Epithelial cell of esophagus (primary cell): ENCODE data around the gene SLC43A2.

DNA sequence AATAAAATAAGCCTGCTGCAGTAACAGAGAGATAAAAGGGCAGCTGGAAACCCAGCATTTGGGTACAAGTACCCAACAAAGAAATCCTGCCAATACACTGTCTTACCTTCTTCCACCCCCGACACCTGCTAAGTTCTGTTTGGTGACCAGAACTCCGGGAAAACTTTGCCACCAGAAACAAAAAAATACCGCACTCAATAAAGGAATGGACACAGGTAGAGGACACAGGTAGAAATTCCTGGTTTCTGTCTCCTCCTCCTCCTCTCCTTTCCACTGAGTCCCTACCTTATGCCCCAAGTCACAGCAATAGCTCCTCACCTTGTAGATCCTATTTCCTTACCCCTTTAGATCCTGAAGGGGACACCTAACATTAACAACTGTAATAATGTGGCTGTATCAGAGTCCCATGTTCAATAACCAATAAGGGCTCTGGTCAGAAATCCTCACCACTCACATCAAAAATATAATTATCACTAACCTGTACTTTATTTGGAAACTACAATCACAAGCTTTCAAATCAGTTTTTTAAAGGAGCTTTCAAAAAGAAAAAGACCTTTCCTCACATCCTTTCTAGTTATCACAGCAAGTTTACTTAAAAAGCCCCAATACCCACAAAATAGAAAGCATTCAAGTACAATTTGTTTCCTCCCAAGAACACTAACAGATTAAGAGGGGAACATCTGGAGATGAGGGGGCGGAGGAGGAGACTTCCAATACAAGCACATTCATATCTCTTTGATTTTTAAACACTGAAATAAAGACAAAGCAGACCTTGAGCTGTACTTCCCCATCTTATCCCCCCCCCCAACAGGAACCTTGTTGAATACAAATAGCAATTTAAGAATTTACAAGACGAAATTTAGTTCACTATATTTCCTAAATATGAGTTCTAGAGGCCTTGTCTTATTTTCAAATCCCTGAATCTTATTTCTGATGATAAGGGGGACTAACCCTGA is 2.2 kb downstream of the YWHAE start:
- RRBS: no CpG with 5 or more reads among the region's 5 CpGs

- RRBS: no CpG with 5 or more reads among the region's 20 CpGs
These were observed 1.3 kb downstream of the YWHAE start for GRCh38 chr17:1398572-1399291.

- RRBS: no CpG with 5 or more reads among the region's 13 CpGs
These were observed 12.5 kb upstream of the YWHAE start for GRCh38 chr17:1412496-1413004.

- RRBS: 62% methylated on average over 7 of the region's 22 CpGs
These were observed 11.9 kb upstream of the CRK start for GRCh38 chr17:1467802-1468379.

GRCh38 chr17:1485900-1486390 is 6.5 kb downstream of the MYO1C start:
- RRBS: 2% methylated on average over 23 of the region's 59 CpGs

GRCh38 chr17:1505326-1505870 is 11.0 kb downstream of the INPP5K start:
- RRBS: no CpG with 5 or more reads among the region's 9 CpGs

GRCh38 chr17:1506559-1507334 is 9.7 kb downstream of the INPP5K start:
- RRBS: no CpG with 5 or more reads among the region's 18 CpGs

DNA sequence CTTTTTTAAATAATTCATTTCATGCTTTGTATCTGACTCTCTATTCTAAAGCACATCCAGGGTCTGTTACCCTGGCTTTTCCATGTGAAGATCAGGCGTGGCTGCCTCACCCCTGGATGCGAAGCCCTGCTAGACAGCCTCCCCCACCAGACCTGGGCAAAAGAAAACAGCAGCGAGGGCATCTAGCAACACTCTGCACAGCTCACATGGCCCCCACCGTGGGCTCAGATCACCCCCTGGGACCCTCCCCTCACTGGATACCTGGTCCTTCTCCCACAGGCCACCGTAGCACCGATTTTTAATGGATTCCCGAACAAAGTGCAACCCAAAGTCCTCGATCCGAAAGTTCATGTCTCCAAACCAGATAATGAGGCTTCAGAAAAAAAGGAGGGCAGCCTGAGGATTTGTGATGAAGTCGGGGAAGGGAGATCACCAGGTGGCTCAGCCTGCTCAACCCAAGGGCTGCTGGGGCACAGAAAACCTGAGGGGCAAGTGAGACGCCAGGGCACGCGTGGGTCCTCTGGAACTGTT is 8.5 kb downstream of the INPP5K start:
- RRBS: no CpG with 5 or more reads among the region's 13 CpGs

- RRBS: no CpG with 5 or more reads among the region's 4 CpGs
These were observed 4.2 kb upstream of the INPP5K start for GRCh38 chr17:1520625-1520911.

- RRBS: 2% methylated on average over 34 of the region's 85 CpGs
These were observed at the start of gene SLC43A2 for GRCh38 chr17:1628752-1629458. Gene SLC43A2 (minus strand): TSS chr17:1628834.

DNA sequence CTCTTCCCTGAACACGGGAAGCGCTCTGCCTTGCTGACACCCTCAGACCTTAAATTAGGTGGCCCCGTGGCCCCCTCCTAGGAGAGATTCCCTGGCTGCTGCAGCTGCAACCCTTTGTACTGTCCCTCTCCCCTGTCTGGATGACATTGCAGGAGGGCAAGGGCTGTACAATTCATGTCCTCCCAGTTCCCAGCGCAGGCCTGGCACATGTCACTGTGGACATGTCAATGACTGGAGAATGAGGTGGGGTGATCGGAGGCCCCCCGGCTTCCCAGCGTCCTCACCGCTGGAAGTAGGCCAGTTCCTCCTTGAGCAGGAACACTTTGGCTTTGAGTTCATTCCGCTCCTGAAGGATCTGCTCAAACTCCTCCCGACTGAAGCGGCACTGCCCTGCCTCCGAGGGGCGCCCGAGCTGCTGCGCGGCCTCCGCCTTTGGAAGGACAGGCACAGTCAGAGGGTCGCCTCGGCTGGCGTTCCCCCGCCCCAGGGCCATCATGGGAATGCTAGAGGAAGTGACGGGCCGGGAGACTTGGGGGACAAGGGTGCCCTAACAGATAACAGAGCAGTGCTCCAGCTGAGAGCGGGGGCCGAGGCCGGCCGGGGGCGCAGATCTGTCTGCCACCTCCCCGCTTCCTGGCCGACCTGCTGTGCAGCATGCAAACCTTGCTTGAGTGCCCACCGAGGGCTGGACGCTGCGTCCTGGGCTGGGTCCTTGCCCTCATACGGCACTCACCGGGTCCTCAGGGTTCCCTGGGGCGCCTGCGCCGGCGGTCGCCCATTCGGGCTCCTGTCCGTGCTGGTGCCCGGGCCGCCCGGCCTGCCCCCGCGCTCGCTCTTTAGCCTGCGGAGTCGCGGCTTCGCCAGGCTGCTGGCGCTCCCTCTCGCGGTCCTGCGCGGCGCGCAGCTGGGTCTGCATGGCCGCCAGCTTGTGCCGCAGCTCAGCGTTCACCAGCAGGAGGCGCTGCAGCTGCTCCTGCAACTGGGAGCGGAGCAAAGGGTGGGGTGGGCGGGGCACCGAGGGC is 1.3 kb downstream of the RILP start:
- RRBS: 6% methylated on average over 10 of the region's 66 CpGs

GRCh38 chr17:1679510-1680039 is 5.1 kb downstream of the PRPF8 start:
- RRBS: no CpG with 5 or more reads among the region's 9 CpGs

- RRBS: 2% methylated on average over 43 of the region's 93 CpGs
These were observed 6.0 kb upstream of the TLCD2 start for GRCh38 chr17:1715807-1716973.

DNA sequence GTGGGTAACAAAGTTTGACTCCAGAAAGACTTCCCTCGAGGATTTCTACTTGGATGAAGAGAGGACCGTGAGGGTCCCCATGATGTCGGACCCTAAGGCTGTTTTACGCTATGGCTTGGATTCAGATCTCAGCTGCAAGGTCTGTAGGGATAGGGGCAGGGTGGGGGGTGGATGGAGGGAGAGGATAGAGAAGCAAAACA is 13.1 kb downstream of the SERPINF1 start:
- RRBS: no CpG with 5 or more reads among the region's 4 CpGs

DNA sequence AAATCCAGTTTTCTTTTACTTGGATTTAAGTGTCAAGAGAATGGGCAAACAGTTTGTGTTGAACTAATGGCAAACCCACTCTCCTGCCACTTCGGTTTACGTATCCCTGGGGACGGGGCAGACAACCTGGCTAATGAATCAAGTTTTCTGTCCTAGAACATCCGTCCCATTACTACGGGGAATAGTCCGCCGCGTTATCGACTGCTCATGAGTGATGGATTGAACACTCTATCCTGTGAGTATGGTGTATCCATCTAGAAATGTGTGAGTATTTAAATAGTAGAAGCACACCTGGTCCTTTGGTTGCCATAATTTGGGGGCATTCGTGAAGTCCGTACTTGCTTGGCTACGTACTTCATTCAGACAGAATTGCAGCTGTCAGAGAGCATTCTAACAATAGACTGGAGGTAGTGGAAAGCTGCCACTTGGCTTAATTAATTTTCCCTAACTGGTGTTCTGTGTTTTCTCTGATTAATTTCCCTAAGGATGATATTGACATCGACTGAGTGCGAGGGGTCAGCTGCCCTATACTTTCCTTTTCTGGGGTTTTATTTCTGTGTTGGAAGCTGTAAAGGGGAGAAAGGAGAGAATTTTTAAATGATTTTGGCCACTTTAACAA is 14.1 kb downstream of the RPA1 start:
- RRBS: no CpG with 5 or more reads among the region's 14 CpGs

- RRBS: no CpG with 5 or more reads among the region's 10 CpGs
These were observed 74.5 kb downstream of the RPA1 start for GRCh38 chr17:1904221-1904823.

DNA sequence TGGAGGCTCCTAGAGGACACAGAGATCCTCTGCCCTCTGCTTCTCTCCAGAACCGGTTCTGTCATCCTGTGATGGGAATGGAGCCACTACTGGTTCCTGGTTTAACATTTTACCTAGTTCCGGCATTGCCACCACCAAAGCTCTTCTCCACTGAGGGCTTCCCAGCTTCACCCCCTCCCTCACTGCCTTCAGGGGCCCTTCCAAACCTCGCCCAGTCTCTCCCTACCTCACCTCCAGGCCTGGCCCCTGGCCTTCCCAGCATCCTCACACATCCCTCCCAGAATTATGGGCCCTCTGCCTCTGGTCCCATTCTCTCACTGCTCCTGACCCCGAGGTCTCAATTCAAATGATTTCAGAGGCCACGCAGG is 58.5 kb downstream of the RTN4RL1 start:
- RRBS: 48% methylated on average over 1 of the region's 5 CpGs

DNA sequence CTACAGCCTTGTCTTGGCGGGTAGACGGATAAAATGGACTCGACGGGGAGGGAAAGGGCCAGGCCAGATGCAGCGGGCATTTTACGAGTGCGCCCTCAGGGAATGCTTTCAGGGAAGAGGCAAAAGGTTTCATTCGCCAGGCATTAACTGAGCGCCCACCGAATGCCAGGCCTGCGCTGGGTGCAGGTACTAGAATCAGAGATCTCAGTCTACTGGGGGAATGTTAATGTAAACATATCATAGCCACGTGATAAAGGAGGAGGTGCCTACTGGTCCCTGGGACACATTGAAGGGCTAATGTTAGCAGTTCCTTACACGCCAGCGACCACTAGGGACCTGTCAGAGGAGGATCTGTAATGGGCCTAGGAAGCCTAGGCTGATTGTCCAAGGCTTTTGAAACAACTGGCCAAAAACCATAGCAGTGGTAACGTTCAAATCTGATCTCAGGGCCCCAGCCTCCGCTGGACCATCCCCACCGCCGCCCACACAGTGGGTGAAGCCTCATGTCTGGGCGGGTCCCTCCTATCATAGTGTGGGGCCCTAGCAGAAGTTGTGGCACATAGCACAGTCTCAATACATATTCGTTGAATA is 609 bp downstream of the DPH1 start:
- RRBS: no CpG with 5 or more reads among the region's 20 CpGs

DNA sequence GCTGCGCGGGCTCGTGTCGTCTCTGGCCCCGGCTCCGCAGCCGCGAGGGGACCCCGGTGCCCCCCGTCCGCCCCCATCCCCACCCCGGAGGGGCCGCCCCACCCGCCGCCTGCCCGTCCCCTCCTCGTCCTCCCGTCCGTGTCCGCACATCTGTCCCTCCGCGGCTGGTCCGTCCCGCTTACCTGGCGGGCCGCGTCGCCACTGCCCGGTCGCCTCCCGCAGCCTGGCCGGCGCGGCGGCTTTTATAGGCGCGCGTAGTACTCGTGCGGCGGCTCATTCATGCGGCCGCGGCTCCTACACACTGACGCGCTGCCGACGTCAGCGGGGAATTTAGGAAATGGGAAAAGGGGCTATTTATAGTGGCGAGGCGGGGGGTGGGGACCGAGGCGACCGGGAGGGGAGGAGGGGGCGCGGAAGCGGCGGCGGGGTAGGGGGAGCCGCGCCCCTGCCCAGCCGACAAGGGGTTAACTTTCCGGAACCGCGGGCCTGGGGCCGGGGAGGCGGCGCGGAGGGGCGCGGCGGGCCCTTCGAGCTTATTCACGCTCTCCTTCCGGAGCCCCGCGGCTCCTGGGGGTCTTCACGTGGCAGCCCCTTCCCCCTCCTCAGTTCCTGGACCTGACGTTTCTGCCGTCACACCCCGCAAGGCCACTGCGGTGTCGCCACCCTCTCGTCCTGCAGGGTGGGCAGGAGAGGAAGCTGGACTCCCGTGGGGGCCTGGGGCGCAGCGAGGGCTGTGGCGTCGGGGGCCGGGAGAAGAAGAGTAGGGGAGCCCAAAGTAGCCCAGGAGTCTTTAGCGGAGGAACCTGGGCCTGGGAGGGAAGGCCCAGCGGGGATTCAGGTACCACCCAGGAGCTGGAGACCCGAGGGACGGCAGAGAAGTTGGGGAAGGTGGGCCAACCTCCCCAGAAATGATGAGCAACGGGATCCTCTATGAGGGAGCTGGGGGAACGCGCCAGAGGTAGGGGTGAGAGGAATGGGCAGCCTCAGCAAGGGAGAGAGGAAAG is 3.7 kb upstream of the HIC1 start:
- RRBS: 3% methylated on average over 24 of the region's 97 CpGs

DNA sequence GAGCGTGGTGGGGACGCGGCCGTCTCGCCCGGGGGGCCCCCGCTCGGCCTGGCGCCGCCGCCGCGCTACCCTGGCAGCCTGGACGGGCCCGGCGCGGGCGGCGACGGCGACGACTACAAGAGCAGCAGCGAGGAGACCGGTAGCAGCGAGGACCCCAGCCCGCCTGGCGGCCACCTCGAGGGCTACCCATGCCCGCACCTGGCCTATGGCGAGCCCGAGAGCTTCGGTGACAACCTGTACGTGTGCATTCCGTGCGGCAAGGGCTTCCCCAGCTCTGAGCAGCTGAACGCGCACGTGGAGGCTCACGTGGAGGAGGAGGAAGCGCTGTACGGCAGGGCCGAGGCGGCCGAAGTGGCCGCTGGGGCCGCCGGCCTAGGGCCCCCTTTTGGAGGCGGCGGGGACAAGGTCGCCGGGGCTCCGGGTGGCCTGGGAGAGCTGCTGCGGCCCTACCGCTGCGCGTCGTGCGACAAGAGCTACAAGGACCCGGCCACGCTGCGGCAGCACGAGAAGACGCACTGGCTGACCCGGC is 2.9 kb downstream of the HIC1 start:
- RRBS: 63% methylated on average over 40 of the region's 64 CpGs